Bile duct (tissue), 1 donor: Measurements from ENCODE around the genes RNF44 and F12.

DNA sequence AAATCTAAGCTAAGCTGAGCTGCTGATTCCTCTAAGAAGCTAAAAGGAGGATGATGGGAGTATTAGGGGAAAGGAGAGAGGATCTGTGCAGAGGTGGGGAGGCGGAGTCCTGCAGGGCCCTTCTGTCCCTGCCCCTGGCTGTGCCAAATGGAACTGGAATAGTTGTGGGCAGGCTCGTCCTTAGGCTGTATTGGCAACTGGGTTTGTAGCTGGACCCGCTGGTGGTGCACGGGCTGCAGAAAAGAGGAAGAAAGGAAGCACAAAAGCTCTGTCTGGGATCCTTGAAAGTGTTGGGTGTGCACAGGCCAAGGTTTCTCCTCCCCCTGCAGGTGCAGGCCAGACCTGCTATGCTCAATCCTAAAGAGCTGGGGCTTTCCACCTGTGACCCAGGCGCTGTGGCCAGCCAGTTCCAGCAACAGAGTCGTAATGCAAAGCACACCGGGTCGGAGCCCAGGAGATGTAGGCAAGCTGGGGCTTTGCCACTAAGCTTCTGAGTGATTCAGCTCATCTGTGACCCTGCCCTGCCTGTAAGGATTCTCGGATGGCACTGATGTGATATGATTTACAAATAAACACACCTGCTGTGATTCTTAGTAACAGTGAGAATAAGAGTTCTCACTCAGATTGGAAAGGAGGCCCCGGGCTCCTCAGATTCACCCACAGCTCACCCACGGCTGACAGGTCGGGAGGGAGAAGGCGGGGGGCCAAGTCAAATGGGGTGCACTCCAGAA lies 9.7 kb downstream of the CLTB start:
- PRO-cap = no peak

DNA sequence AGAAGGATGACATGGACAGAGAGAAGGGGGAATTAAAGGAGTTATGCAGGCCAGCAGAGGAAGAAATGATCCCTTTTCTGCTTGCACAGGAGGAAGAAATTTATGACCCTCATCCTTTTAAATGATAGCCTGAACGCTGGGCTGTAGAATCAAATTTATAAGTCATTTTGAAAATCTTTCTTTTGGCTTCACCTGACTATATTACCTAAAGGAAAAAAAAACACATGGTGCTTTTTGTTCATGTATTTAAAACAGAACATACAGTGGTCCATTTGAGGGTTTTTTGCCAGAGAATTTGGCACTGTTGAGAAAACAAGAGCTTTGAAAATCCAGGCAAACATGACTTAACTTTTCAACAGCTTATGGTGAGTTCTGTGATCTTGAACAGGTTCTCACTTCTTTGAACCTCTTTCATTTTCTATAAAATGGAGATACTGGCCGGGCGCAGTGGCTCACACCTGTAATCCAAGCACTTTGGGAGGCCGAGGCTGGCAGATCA lies 5.2 kb downstream of the FAF2 start:
- PRO-cap = no peak

- PRO-cap = no peak
Observed at GRCh38 chr5:176496263-176496799, 40.9 kb downstream of the RNF44 start.

DNA sequence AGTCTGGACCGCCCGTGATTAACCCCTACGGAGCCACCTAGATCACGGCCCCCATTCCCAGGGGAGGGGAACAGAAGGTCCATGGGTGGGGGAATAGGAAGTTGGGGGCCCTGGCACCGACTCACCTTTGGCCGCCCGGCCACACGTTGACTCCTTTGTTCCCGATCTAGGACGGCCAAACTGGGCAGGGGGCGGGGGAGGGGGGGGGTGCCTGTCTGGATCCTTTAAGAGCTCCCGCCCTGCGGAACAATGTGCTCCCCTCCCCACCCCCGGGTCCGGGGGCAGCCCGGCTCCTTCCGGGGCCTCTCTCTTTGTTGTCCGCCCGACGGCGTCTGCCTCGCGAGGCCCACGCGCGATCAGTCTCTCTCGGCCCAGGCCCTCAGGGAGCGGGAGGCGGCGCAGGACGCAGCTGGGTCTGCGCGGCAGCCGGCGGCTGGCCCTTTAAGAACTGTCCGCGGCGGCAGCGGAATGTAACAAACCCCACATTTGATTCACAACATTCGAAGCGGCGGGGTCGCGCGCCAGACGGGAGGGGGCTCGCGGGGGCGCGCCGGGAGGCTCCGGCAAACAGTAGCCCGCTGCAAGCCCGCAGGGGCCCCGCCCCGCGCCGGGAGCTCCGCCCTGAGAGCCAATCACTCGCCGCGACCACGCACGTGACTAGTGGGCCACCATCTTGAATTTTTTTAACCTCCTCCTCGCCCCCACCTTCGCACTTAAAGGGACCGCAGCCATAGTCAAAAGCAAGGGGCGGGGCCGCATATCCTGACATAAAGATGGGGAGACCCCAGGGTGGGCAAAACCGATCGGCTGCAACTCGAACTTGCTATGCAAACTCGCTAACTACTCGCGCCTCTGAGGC lies at the start of gene RNF44:
Gene RNF44, minus strand, starts transcription at position 588 of the 859 bp plus-strand sequence.
- PRO-cap = unidirectional peak, minus-strand start at position 417 of the sequence; unidirectional peak, minus-strand start at position 443 of the sequence; unidirectional peak, minus-strand start at position 609 of the sequence

DNA sequence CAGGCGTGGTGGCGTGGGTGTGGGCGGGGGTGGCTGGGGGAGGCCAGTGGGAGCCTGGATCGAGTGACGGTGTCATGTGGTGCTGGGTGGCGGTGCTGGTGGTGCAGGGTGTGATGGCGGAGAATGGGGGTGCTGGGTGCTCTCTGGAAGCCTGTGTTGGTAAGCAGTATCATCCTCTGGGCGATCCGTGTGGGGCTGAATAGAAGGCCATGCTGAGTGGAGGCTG lies 27.0 kb downstream of the CDHR2 start:
- PRO-cap = no peak

GRCh38 chr5:176591496-176591949 lies 18.4 kb downstream of the GPRIN1 start:
- PRO-cap = no peak

GRCh38 chr5:176628977-176629240 lies 1.4 kb downstream of the SNCB start:
- PRO-cap = no peak

DNA sequence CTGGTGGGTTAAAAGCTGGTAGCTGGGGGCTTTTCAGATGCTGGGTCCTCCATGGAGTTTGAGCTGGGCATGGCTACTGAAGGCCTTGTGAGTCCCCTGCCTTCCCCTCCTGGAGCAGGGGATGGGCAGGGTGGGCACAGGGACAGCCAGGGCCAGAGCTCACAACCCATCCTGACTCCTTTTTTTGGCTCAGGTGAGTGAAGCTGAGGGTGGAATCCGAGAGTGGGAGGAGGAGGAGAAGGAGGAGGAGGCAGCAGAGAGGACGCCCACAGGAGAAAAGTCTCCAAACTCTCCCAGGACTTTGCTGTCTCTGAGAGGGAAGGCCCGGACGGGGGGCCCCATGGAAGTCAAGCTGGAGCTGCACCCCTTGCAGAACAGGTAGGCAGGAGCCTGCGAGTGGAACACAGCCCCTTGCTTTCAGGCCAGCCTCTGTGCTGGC lies 4.4 kb upstream of the TSPAN17 start:
- PRO-cap = unidirectional peak, minus-strand start at position 368 of the sequence

DNA sequence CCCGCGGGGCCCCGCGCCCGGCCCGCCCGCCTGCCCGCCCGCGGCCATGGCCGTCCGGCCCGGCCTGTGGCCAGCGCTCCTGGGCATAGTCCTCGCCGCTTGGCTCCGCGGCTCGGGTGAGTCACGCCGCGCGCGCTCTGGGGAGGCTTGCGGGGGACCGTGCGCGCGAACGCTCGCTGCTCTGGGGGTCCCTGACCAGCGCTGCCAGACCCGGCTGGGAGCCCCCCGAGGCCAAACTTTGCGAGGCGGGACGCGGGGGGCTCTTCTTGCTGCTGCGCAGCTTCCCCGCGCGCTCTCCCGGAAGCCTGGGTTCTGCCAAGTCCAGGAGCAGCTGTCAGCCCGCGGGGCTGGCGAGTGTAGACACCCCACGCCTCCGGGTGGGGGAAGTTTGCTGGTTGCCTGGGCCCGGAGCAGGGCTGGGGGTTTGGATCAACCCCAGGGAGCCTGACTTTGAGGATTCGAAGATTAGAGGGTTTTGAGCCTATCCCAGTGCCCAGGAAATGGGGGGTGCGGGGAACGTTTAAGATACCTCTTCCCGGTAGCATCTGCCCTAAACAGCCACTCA lies 428 bp downstream of the UNC5A start:
- PRO-cap = no peak

DNA sequence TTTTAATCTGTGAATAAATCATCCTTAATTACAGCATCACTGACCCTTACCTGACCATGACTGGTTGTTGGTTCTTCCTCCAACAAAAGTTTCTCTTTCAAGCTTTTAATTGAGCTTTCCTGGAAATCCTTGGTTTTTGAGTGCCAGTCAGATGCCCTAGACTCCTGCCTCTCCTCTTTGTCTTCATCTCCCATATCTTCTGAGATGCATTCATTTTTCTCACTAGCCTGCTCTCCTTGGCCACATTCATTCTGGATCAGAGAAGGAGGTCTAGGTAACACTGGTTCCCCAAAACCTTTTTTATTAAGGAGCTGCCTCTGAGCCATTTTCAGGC lies 38.1 kb downstream of the UIMC1 start:
- PRO-cap = no peak

- PRO-cap = no peak
Observed at GRCh38 chr5:177048881-177049631, 26.6 kb downstream of the ZNF346 start.

DNA sequence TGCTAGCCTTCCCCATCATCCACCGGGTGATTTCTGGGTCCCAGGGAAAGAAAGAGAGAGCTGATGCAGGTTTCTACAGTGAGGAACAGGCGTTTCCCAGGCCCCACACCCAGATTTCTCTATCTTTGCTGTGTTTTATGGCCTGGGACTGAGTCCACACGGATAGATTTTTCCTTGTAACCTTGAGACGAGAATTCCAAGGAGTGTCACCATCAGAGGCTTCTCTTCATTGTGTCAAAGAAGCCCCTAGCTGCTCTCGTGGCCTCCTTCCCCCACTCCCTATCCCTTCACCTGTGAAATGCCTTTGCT lies 21.2 kb upstream of the FGFR4 start:
- PRO-cap = no peak

GRCh38 chr5:177109811-177110310 lies 23.1 kb downstream of the FGFR4 start:
- PRO-cap = no peak

GRCh38 chr5:177338978-177339913 lies 12.2 kb downstream of the LMAN2 start:
- PRO-cap = no peak

- PRO-cap = no peak
Observed at GRCh38 chr5:177355737-177356203, 2.0 kb upstream of the RGS14 start.

DNA sequence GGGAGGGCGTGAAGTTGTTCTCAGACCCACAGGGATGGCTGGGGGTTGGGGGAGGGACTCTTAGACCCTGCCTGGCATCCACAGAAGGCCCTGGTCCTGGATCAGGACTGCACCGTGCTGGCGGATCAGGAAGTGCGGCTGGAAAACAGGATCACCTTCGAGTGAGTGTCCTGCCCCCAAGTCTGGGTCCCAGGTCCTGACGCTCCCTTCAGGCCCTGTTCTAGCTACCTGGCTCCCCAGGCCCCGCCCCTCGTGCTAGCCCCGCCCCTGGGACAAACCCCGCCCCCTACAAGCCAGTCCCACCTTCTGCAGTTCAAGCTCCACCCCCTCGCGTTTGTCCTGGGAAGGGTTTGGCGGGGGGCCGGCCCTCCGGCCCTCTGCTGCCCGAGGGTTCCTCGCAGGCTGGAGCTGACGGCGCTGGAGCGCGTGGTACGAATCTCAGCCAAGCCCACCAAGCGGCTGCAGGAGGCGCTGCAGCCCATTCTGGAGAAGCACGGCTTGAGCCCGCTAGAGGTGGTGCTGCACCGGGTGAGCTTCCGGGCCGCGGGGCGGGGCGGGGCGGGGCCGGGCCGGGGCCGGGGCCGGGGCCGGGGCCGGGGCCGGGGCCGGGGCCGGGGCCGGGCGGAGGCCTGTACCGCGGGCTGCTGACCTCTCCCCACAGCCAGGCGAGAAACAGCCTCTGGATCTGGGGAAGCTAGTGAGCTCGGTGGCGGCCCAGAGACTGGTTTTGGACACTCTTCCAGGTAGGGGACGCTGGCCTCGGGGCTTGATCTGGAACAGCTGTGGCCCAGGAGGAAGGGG lies 13.0 kb downstream of the RGS14 start:
- PRO-cap = no peak

- PRO-cap = no peak
Observed at GRCh38 chr5:177373748-177374649, 10.2 kb upstream of the SLC34A1 start.

- PRO-cap = no peak
Observed at GRCh38 chr5:177379408-177379913, 4.8 kb upstream of the SLC34A1 start.

DNA sequence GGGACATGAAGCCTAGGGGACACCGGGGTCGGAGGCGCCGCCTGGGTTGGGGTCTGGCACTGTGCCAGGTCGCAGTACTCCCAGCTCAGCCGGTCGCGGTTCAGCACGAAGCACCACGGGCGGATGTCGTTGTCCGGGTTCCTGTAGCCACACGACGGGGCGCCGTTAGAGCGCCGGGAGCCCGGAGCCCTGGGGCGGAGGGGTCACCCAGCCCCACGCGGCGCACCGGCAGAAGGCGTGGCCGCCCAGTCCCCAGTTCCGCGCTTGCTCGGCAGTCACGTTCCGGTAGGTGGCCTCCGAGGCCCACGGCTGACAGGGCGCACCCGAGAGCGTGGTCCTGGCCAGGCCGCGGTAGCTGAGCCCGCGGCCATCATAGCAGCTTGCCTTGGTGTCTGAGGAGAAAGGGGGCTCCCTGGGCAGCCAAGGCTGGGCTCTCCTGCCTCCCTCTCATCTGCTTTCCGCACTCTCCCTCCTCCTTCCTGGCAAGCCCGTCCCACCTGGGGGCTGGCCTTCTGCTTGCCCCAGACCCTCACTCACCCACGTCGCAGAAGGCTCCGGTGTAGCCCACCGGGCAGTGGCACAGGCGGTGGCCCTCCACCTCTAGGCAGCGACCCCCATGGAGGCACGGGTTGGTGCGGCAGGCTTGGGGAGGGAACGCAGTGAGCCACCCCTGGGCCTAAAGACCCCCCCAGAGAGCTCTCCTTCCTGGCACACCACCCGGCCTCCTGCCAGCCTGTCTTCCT lies 4.0 kb upstream of the PFN3 start:
- PRO-cap = bidirectional peak, plus-strand start at position 288 of the sequence, minus-strand start at position 115 of the sequence

GRCh38 chr5:177409382-177409896 lies at the start of gene F12:
Gene F12, minus strand, starts transcription at chr5:177409564.
- PRO-cap = no peak